ENCODE data around the gene NOX3.

- CAGE, long polyA plus RNA = no peak
- RRBS = no CpG with 5 or more reads among the region's 15 CpGs
These were observed 360.4 kb downstream of the ESR1 start for GRCh38 chr6:152167456-152168751.

DNA sequence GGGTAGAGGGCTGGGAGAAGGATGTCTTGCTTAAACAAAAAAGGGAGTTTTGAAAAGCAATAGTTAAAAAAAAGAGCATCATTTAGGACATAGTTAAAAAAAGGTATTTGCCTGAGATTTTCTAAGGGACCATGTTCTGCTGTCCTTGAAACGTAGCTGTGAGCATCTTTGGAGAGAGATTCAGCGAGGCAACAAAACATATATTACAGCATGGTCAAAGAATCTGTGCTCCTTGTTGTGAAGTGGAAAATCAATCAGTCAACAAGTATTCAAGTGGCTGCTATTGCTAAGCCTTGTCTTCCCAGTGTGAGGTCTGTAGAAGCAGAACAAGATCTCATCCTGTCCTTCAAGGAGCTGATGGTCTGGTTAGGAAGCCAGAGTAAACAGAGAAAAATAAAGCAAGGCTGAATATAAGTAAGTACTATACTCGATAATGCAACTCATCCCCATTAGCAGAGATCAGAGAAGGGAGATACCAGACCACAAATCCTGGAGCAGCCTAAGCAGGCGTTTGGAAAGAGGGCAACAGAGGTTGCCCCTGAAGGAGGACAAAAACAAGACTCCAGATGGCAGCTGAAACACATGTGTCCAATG is 392.2 kb downstream of the SYNE1 start:
- CAGE, long polyA plus RNA = no peak
- RRBS = no CpG with 5 or more reads among the region's 4 CpGs

- CAGE, long polyA plus RNA = no peak
- RRBS = no CpG with 5 or more reads among the region's 8 CpGs
These were observed 7.8 kb downstream of the FBXO5 start for GRCh38 chr6:152974745-152975761.

DNA sequence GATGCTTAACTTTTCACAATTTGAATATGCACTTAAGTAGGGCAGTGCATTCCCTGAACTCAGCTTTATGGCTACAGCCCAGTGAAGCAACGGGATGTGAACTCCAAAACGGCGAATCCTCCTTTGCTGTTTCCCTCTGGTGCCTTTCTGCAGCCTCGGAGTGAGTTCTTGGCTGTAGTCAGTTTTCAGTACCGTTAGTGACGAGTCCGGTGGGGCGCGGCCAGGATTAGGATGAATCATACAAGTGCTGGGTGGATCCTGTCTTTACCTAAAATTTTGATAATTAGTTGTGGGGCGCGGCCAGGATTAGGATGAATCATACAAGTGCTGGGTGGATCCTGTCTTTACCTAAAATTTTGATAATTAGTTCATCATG is 1.2 kb upstream of the FBXO5 start:
- CAGE, long polyA plus RNA = no peak
- RRBS = no CpG with 5 or more reads among the region's 11 CpGs

GRCh38 chr6:154245331-154246291 is 111.0 kb downstream of the IPCEF1 start:
- CAGE, long polyA plus RNA = no peak
- RRBS = no CpG with 5 or more reads among the region's 13 CpGs

DNA sequence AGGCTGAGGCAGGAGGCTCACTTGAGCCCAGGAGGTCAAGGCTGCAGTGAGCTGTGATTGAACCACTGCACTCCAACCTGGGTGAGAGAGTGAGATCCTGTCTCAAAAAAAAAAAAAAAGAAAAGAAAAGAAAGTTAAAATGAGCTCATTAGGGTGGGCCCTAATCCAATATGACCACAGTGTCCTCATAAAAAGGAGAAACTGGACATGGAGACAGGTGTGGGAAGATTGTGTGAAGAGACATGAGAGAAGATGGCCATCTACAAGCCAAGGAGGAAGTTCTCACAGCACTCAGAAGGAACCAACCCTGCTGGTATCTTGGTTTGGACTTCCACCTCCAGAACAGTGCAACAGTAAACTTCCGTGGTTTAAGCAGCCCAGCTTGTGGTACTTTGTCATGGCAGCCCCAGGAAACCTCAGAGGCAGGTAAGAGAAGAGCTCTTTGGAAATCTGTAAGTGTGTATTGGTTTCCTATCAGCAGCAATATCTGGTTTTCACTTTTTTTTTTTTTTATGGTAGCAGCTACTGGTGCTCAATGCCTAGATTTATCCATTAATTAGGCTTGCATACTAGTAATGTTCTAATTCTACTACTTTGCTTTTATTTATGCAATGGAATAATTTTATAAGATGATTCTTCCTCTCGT is 16.5 kb upstream of the CNKSR3 start:
- CAGE, long polyA plus RNA = no peak
- RRBS = no CpG with 5 or more reads among the region's 2 CpGs

GRCh38 chr6:154771615-154772099 is 38.4 kb downstream of the SCAF8 start:
- CAGE, long polyA plus RNA = no peak
- RRBS = no CpG with 5 or more reads among the region's 6 CpGs

DNA sequence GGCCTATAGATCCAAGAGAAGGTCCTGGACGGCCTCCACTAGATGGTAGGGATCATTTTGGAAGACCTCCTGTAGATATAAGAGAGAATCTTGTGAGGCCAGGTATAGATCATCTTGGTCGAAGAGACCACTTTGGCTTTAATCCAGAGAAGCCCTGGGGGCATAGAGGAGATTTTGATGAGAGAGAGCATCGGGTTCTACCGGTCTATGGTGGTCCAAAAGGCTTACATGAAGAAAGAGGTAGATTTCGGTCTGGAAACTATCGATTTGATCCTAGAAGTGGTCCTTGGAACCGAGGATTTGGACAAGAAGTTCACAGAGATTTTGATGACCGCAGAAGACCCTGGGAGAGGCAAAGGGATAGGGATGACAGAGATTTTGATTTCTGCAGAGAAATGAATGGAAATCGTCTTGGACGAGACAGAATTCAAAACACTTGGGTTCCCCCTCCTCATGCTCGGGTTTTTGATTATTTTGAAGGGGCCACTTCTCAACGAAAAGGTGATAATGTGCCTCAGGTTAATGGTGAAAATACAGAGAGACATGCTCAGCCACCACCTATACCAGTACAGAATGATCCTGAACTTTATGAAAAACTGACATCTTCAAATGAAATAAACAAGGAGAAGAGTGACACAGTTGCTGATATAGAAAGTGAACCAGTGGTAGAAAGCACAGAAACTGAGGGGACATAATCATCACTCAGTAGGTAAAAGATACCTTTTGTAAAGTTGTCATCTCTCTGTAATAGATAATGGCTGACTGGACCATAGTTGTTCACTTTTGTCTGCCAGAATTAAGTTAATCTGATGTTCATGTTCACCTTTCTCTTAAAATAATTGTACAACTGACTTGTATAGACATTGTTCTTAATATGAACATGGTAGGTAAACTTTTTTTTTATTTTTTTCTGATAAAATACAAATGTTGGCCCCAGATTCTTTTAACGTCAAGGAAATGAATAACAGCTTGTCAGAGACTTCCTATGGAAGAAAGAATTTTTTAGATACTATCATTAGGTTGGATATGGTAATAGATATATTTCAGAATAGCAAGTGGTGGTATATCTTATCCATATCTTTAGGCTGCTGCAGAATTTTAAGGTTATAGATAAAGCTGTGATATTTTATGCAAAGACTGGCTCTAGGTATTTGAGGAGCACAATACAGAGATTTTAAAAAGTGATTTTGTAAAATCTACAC is 99.9 kb downstream of the SCAF8 start:
- CAGE, long polyA plus RNA = no peak
- RRBS = no CpG with 5 or more reads among the region's 13 CpGs

GRCh38 chr6:155106615-155107402 is 111.7 kb downstream of the TIAM2 start:
- CAGE, long polyA plus RNA = no peak
- RRBS = no CpG with 5 or more reads among the region's 13 CpGs

GRCh38 chr6:155153884-155154644 is 109.7 kb upstream of the CLDN20 start:
- CAGE, long polyA plus RNA = no peak
- RRBS = no CpG with 5 or more reads among the region's 11 CpGs

GRCh38 chr6:155228544-155228999 is 35.2 kb upstream of the CLDN20 start:
- CAGE, long polyA plus RNA = no peak
- RRBS = no CpG with 5 or more reads among the region's 8 CpGs

- CAGE, long polyA plus RNA = no peak
- RRBS = no CpG with 5 or more reads among the region's 6 CpGs
These were observed 37.5 kb downstream of the NOX3 start for GRCh38 chr6:155418033-155418544.

DNA sequence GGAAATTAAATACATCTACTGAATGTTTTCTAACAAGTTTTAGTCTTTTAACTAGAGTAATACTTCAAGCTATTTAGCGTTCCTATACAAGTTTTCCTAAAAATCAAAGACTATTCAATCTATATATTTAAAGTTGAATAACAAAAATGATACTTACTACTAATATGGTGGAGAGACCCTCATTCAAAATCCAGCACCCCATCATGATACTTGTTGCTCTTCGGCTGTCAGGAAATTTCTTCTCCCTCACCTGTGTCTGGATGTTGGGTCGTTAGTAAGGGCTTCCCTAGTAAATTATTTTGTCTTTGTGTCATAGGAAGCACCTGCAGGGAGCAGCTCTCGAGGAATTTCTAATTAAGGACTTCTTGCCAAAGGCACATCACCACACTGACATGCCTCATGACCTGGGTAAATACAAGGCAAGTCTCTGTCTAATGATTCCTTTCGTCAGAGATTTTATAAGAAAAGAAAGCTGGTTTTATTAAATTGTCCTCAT is at the start of gene NOX3:
NOX3 (minus strand) TSS at position 244 of the 496 bp plus-strand sequence.
- CAGE, long polyA plus RNA = no peak
- RRBS = no CpG with 5 or more reads among the region's 5 CpGs

DNA sequence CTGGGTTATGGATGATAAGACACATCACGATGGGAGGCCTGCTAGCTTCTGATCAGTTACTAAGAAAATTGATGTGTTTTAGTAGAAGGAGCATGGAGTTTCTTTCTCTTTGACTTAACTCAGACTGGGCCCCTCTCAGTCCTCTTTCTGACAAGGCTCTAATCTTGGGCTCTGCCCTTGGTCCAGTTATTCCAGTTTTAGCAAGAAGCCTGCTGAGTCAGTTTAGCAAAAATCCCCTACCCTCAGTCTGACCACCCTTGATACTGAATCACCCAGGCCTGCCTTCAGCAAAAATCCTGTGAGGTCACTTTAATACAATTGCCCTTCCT is 326.6 kb upstream of the NOX3 start:
- CAGE, long polyA plus RNA = no peak
- RRBS = no CpG with 5 or more reads among the region's 1 CpG

DNA sequence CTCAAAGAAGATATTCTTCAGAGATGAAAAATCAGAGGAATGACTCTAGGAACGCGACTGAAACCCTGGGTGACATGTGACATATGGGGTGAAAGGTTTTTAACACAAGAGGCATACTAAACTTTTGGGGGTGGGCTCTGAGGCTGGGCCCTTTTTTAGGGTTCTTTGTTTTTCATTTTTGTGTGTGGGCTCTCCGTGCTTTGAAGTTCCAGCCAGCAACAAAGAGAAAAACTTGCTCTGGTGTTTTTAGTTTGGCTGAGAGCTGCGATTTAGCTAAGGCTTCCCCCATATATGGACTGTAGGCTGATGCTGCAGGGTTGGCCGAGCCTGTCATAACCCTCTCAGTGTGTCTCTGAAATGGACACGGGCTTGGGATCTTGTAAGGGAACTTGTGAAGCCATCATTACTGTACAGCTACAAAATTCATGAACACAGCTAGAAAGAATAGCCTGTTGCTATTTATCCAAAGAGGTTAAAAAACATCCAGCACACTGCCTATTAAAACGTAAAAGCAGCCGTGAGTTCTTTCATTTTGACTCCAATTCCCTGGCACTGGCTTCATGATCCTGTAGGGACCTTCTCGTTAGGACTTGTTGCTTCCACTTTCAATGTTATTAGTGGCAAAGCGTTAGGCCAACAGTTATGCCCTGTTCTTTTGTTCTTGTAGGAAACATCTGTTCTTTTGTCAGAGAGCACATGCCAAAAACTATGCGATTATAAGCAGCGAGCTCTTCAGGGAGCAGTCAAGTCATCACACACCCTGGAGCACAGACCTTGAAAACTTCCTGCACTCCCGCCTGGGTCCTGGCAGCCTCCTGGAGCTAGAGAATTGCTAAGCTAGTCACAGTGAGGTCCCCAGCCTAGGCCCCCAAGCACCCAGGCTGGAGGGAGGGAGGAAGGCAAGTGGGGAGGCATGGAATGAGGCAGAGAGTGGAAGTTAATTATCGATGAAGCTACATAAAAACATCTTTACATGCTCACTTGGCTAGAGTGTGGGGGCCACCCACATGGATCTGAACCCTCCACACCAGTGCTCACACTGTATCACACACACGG is 609.7 kb upstream of the ARID1B start:
- CAGE, long polyA plus RNA = no peak
- RRBS = no CpG with 5 or more reads among the region's 15 CpGs

GRCh38 chr6:156774419-156775032 is 2.7 kb upstream of the ARID1B start:
- CAGE, long polyA plus RNA = no peak
- RRBS = no CpG with 5 or more reads among the region's 6 CpGs

GRCh38 chr6:156826158-156826972 is 49.2 kb downstream of the ARID1B start:
- CAGE, long polyA plus RNA = no peak
- RRBS = no CpG with 5 or more reads among the region's 10 CpGs

DNA sequence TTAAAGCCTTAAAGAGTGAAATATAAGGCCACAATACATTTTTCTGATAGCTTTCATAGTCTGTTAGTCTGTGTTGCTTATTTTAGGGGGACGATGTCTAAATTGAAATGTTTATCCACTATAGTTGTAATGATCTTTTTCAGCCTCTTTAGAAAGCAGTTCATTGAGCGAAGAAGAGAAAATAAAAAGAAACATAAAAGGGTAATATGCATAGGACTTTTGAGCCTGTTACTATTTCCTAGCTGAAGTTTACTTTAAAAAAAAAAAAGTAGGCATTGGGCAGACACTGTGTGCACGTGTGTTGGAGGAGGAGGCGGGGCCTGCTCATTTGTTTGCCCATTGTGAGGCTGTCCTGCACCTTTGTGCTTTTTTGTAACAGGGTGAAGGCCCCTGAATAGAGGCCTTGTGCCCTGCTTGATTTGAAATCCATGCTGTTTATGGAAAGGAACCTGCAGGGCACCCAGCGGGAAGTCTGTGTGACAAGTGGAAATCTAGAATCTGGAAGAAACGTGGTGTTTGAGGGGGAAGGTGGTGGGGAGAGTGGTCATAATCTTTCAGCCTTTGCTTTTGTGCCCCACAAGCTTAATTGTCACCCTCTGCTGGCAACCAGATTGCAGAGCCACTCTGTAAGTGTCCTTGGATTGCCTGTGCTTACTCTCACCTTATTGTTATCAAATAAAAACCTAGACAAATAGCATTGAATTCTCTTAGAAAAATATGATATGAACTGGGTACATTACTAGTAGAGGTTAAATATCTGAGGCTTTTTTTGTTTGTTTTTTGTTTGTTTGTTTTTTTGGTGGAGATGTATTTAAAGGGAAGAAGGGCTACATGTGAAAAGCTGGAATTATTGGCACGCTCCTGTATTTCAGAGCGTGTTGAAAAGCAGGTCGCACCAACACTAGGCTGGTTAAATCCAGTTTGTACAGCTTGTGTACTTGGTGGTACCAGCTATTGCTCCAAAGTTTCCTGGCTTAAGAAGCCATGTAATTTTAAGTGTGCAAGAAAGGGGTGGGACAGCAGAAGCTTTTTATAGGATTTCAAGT is 156.1 kb downstream of the ARID1B start:
- CAGE, long polyA plus RNA = no peak
- RRBS = no CpG with 5 or more reads among the region's 9 CpGs

DNA sequence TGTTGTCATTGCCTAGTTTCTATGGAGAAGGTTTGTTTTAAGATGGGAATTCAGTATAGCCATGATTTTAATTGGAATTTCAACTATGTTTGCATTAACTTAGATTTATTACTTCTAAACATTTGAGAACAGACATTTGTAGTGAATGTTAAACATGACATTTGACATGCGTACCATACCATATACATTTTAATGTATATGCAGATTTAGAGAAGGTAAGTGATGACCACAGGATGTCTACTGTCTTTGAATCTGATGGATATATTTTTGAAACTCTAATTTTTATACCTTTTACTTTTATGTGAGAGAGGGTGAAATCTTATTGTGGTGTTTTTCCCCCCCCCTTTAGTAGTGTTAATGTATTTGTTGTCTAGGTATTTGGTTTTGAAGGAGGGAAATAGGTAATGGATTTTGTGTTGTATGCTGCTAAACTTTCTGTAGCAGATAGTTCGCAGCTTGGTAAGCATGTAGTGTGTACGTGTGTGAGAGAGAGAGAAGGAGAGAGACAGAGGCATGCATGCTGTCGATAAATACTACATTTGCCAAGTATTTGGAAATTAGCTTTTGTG is 159.6 kb downstream of the ARID1B start:
- CAGE, long polyA plus RNA = no peak
- RRBS = no CpG with 5 or more reads among the region's 4 CpGs

- CAGE, long polyA plus RNA = no peak
- RRBS = no CpG with 5 or more reads among the region's 10 CpGs
These were observed 198.4 kb downstream of the ARID1B start for GRCh38 chr6:156975575-156976066.